Mesangial cell (primary cell): ENCODE measurements around a stretch of chr17.

DNA sequence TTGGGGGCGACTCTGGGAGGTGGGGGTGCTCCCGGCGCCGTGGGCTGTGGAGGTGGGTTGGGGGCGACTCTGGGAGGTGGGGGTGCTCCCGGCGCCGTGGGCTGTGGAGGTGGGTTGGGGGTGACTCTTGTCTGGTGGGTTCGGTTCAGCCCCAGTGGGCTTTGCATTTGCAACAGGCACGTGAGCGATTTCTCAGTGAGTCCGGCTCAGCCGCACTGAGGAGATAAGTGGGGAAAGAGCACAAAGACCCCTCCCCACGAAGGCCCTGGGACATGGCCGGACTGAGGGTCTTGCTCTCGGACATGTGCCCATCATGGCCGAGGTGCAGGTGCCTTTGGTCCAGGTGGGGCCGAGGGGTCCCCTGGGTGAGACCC, 13.2 kb downstream of the METRNL start:
- RAMPAGE, long total RNA = no peak

DNA sequence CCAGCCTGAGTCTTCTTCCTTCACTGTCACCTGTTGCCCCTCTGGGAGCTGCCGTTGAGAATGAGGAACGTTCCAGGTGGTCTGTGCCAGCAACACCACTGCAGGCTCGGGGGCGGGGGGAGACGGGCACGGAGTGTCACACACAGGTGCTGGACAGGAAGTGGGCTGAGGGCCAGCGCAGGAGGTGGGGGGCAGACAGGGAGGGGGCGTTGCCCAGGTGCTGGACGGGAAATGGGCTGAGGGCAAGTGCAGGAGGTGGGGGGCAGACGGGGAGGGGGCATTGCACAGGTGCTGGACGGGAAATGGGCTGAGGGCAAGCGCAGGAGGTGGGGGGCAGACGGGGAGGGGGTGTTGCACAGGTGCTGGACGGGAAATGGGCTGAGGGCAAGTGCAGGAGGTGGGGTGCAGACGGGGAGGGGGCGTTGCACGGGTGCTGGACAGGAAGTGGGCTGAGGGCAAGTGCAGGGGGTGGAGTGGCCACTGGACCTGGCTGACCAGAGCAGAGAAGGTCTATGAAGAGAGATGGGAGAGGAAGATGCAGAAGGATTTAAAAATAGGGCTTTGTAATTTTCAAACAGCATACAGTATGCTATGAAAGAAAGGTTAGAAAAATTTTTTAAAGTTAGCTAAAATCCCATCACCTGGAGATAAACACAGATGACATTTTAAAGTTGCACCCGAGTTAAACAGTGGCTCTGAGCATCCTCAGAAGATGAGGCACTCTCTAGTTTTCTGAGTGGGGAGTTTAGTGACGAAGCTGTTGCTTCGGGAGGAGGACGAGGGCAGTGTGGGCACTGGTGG, 28.5 kb downstream of the METRNL start:
- RAMPAGE, long total RNA = no peak

GRCh38 chr17:83115838-83116080, 36.4 kb downstream of the METRNL start:
- RAMPAGE, long total RNA = no peak

GRCh38 chr17:83196876-83197577, 117.6 kb downstream of the METRNL start:
- RAMPAGE, long total RNA = no peak